Bronchus fibroblast of lung (primary cell): ENCODE data around the gene GNA14.

DNA sequence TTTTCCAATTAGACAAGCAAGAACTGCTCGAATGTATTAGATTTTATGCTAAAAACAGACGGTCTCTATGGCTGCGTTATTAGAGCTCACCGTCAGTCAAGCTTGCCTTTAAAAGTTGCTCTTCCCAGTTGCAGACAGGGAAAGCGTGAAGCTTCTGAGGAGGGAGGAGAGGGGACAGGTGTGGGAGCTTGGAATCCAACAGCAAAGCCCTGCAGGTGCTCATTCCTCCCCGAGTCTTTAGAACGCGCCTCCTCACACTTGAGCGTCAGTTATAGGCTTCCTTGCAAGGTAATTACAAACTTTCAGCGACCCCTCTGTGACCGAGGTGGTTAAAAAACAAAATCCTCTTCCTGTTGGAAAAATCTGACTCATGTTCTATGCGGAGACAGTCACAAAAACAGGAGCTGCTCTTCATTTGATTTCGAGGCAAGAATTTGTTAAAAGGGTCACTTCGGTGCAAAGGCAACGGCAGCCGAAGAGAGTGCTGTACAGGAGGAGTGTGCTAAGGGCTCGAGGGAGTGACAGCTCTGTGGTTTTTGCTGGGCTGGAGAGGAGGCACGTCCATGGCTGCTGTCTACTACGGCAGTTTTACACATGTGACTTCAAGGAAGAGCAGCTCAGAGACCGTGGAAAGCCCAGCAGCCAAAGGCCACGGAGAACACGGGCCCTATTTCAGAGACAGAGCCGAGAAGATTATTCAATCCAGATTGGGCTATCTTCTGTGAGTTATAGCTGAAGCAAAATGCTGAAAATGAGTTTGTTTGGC, 96.8 kb downstream of the RFK start:
- RAMPAGE, long total RNA = no peak

DNA sequence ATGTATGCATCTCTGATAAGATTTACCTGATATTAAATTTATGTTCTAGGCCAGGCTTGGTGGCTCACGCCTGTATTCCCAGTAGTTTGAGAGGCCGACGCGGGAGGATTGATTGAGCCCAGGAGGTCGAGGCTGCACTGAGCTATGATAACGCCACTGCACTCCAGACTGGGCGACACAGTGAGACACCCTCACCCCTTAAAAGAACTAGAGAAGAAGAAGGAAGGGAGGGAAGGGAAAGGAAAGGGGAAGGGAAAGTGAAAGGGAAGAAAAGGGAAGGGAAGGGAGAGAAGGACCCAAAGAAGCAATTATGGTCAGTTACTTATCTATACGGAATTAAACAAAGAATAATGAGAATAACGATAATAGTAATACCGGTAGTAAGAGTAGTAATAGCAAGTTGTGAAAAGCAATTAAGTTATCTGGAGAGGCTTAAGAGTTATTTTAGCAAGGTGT, 1.2 kb upstream of the RFK start:
- RAMPAGE, long total RNA = no peak

GRCh38 chr9:76441484-76442003, 17.4 kb upstream of the GCNT1 start:
- RAMPAGE, long total RNA = no peak

- RAMPAGE, long total RNA = no peak
These were observed 1.4 kb downstream of the GCNT1 start for GRCh38 chr9:76460550-76460671.

DNA sequence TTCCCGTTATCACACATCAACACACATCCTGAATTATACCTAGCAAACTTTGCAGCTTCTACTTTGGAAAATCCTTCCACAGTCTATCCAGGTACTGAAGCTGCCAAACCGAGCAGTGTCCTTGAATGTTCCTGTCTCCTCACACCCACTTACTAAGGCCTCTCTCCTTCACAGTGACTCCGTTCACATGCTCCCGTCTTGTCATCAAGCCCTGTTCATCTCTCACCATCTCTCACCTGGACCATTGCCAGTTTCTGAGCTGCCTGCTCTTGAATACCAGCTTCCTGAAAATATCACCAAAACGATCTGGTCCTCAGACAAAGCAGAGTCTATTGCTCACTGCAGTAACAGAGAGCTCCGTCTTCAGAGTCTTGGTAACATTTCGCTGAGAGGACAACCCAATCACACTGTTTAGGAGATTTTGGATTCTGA, 57.4 kb downstream of the GCNT1 start:
- RAMPAGE, long total RNA = no peak

DNA sequence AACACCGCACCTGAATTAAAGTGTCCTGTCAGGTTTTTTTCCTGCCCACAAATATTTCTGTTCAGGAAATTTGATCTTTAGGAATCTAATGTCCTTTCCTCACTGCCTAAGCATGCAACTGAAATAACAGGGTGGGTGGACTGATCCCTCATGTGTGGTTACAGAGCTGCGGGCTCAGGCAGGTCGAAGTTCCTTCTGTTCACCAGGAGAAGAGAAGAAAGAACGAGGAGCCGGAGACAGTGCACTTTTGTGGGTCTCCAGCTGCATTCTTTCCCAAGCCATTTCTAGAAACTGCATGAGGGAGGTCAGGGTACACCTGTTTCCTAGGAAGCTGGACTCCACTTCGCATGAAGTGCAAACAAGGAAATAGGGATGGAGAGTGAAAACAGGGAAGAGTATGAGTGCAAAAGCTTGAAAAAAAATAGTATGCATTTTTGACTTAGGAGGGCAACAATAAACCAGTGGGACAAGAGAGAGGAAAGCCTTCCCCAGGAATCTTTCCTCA, 60.2 kb downstream of the GCNT1 start:
- RAMPAGE, long total RNA = no peak

GRCh38 chr9:76531276-76531824, 72.4 kb downstream of the GCNT1 start:
- RAMPAGE, long total RNA = no peak

GRCh38 chr9:76585796-76586101, 126.8 kb downstream of the GCNT1 start:
- RAMPAGE, long total RNA = no peak

GRCh38 chr9:76650697-76651144, 191.7 kb downstream of the GCNT1 start:
- RAMPAGE, long total RNA = no peak

GRCh38 chr9:77648201-77649157, at the start of gene GNA14:
GNA14 (minus strand) TSS chr9:77648322.
- RAMPAGE, long total RNA = no peak

- RAMPAGE, long total RNA = no peak
These were observed 122.2 kb upstream of the GNA14 start for GRCh38 chr9:77770275-77770750.

GRCh38 chr9:77829344-77829785, 181.2 kb upstream of the GNA14 start:
- RAMPAGE, long total RNA = no peak

DNA sequence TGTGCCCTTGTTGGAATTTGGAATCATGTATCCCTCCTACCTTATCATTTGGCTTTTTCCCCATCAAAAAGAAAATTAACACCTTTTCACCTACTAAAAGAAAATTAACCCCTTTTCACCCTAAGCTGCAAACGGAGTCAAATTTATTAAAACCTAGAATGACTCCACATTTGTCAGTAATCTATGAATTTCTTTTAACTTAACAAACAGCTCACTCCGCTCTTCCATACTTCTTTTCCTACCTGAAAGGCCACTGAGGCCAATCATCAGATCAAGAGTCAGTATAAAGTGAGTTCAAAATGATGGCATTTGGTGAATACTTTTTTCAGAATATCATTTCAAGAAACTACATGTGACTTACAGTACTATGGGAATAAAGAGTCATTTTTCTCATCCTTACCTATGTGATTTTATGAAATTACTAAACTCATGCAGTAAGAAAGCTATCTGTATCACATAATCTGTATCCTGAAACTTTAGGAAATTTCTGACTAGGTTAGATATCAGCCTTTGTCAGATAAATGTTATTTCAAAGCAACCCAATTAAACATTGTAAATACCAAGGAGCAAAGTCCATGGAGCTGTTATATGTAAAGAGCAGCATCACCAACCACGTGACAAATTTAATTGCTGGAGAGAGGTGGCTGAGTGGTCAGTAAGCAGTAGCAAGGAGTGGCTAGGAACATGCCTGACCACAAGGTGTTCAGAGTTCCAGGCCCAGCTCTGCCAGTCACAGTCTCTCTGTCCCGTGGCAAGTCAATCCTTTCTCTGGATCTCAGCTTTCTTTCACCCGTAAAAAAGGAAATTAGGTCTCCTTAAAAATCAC, 166.5 kb downstream of the GNAQ start:
- RAMPAGE, long total RNA = no peak

GRCh38 chr9:77876229-77876644, 155.4 kb downstream of the GNAQ start:
- RAMPAGE, long total RNA = no peak

- RAMPAGE, long total RNA = no peak
These were observed 3.5 kb downstream of the CEP78 start for GRCh38 chr9:78239346-78239770.

- RAMPAGE, long total RNA = no peak
These were observed 141.4 kb downstream of the PSAT1 start for GRCh38 chr9:78438265-78438715.

- RAMPAGE, long total RNA = no peak
These were observed 52.1 kb downstream of the TLE4 start for GRCh38 chr9:79623649-79624534.

GRCh38 chr9:79662688-79663325, 91.0 kb downstream of the TLE4 start:
- RAMPAGE, long total RNA = no peak

DNA sequence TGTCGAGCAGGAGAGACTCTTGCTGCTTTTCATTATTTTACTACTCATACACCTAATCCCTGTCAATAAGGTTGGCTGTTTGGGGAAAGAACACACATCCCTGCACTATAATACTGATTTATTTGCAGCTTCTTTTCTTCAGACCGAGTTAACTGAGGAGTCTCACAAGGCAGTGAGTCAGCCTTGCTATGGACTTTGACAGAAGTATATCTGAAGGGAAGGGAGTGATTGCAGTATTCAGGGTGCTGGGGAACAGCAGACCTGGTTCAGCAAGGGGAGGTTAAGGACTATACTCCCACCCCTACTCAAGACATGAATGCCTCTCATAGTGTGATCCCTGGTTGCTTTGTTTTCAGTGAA, 99.8 kb downstream of the TLE4 start:
- RAMPAGE, long total RNA = no peak

GRCh38 chr9:81372489-81373125, 316.7 kb downstream of the TLE1 start:
- RAMPAGE, long total RNA = no peak